ENCODE measurements around a stretch of chr20.

DNA sequence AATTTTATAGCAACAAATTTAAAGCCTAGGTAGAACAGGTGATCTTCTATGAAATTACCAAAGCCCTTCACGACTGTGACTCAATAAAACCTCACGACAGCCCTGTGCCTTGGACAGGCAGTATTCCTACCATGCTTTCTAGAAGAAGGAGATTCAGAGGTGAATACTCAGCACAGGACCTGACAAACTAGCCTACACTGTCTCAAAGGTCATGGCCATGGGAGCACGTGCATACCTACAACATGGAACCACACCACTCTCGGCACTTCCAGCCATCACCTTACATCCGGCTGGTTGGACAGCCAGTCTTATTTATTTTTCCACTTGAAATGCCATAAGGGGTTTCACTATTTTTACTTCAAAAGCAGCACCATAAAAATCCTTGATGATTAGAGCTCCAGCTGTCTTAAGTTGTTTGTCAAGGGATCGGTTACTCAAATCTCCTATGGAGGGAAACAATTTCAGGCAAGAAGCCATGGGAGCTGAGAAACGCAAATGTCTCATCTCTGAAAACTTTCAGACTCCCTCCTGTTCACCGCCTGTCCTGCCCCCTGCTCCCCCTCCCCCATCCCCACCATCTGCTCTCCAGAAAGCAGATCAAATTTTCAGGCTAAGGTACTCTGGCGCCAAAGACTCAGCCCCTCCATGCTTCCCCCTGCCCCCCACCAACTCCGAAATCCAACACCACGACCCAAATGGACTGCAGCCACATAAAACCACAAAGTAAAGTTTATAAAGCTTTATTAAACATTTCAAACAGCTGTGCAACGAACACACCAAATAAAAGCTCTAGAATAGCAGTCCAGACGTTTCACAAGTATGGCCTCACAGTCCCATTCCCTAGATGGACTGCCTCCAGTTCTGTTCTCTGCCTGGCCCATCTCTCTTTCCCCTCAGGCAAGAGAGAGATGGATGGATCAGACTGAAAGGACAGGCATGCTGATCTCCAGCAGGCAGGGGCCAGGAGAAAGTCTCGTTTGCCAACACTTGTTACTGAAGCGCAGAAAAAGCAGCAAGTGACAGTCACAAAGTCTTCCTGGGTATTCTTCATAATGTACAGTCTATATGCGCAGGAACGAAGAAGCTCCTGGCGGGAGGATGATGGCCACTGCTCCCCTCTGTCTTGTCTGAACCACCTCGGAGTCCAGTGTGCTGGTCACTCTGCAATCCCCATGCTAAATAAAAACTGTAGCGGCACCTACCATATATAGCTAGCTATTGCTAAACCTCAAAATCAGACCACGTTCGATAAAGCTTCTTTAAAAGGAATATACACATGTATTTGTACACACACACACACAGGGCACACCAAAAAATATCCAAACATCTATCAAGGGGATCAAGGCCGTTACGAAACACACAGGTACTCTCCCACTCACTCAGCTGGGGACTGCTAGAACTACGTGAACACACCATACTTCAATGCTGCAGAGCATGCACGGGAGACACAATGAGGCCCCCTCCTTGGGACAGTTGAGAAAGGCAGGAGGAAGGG is 3.8 kb upstream of the NNAT start:
- RRBS: no CpG with 5 or more reads among the region's 26 CpGs
CAGE:
- cytosol, long polyA plus RNA: no peak
- long polyA plus RNA: no peak
- nucleus, long polyA plus RNA: no peak

GRCh38 chr20:37528004-37528871 is 562 bp upstream of the BLCAP start:
- RRBS: 2% methylated on average over 17 of the region's 34 CpGs
CAGE:
- cytosol, long polyA plus RNA: no peak
- long polyA plus RNA: no peak
- nucleus, long polyA plus RNA: no peak

- RRBS: no CpG with 5 or more reads among the region's 7 CpGs
CAGE:
- cytosol, long polyA plus RNA: no peak
- long polyA plus RNA: no peak
- nucleus, long polyA plus RNA: no peak
Observed at GRCh38 chr20:37567549-37567890, 39.8 kb upstream of the BLCAP start.

DNA sequence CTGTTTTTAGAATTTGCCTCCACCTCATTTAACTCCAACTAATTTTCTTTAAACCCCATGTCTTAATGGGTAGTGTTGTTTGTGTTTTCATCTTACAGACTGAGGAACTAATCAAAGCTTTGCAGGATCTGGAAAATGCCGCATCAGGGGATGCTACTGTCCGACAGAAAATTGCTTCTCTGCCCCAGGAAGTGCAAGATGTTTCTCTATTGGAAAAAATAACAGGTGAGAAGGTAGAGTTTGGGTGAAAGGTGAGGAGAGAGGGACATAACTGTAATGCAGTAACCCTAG is 25.7 kb downstream of the RPRD1B start:
- RRBS: no CpG with 5 or more reads among the region's 2 CpGs
CAGE:
- cytosol, long polyA plus RNA: no peak
- long polyA plus RNA: no peak
- nucleus, long polyA plus RNA: no peak

- RRBS: no CpG with 5 or more reads among the region's 16 CpGs
CAGE:
- cytosol, long polyA plus RNA: no peak
- long polyA plus RNA: no peak
- nucleus, long polyA plus RNA: no peak
Observed at GRCh38 chr20:38141039-38141432, 24.0 kb downstream of the TGM2 start.

DNA sequence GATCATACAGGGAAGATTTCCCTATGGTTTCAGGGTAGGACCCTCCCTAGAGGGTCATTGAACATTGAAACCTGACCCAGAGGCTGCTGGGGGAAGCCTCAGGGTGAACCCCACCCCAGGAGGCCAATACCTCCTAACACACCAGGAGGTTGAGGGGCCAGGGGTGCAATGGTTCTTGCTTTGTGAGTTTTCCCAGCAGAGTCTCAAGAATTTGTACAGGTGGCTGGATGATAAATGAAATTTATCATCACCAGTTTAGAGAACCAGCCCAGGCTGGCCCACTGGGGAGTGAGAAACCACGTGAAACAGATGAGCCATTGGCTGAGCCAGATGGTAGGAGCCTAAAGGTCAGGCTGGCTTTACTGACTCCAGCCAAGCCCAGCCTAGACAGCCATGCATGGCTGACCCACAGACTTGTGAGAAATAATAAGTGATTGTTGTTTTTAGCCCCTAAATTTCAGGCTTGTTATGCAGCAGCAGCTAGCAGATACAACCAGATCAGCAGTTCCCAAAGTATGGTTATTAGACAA is 15.1 kb downstream of the TGM2 start:
- RRBS: no CpG with 5 or more reads among the region's 1 CpG
CAGE:
- cytosol, long polyA plus RNA: no peak
- long polyA plus RNA: no peak
- nucleus, long polyA plus RNA: no peak

DNA sequence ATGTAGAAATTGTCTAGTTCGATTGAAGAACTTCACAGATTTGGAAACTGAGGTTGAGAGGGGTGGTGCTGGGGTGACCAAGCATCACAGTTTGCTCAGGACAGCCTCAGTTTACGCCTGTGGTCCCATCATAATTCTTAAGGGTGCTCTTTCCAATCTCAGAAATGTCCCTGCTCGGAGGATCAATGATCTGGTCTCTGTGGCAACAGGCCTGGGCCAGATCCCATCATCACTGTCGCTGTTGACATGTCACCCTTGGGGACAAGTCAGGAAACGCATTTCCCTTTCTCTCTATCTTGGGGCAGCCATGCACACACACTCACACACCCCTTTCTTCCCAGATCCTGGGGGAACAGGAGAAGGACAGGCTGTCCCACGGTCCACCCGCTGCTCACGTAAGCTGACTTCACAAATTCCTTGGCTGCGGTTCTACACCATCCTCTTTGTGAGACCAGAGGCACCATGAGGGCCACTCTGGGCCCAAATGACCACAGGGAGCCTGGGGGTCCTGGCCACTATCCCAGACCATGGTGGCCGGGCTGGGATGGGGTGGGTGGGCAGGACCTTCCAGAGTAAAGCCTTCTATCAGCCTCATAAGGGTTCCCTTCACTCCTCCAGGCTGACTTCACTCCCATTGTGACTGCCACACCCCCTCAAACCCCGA is 7.0 kb downstream of the TGM2 start:
- RRBS: no CpG with 5 or more reads among the region's 11 CpGs
CAGE:
- cytosol, long polyA plus RNA: no peak
- long polyA plus RNA: no peak
- nucleus, long polyA plus RNA: no peak

- RRBS: no CpG with 5 or more reads among the region's 13 CpGs
CAGE:
- cytosol, long polyA plus RNA: no peak
- long polyA plus RNA: no peak
- nucleus, long polyA plus RNA: no peak
Observed at GRCh38 chr20:38170848-38171929, 6.1 kb upstream of the TGM2 start.

- RRBS: no CpG with 5 or more reads among the region's 12 CpGs
CAGE:
- cytosol, long polyA plus RNA: no peak
- long polyA plus RNA: no peak
- nucleus, long polyA plus RNA: no peak
Observed at GRCh38 chr20:38420787-38421444, 51.7 kb upstream of the RALGAPB start.

DNA sequence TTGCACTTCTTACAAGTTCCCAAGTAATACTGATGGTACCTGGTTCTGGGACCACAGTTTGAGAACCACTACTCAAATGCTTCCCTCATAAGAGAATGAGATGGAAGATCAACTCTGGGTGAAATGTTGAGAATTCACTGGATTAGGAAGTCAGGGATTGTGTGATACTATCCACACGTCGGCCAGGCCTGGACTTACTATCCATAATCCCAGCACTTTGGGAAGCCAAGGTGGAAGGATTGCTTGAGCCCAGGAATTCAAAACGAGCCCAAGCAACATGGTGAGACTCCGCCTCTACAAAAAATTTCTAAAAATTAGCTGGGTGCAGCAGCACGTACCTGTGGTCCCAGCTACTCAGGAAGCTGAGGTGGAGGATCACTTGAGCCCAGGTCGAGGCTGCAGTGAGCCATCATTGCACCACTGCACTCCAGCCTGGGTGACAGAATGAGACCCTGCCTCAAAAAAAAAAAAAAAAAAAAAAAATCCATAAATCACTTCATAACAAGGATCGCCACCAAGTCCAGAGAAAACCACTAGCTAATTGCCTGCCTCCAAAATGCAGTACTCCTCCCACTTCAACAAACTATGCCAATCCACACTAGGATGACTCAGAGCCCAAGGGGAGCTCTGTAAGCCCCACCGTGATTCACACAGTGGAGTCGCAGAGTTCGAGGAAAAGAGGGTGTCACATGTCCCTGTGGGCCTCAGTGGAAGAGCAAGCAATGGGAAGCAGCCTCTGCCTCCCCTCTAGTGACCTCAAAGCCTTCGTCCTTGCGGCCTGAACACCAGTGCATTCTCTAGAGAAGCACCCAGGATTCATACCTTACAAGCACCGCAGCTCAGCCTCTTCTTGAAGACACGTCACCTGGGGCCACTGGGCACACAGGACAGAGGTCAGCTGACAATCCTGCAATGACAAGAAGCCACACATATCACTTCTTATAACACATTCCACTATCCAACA is 46.8 kb upstream of the RALGAPB start:
- RRBS: no CpG with 5 or more reads among the region's 14 CpGs
CAGE:
- cytosol, long polyA plus RNA: no peak
- long polyA plus RNA: no peak
- nucleus, long polyA plus RNA: no peak

- RRBS: no CpG with 5 or more reads among the region's 27 CpGs
CAGE:
- cytosol, long polyA plus RNA: no peak
- long polyA plus RNA: no peak
- nucleus, long polyA plus RNA: no peak
Observed at GRCh38 chr20:38433724-38434703, 38.6 kb upstream of the RALGAPB start.

GRCh38 chr20:38471822-38472328 is 768 bp upstream of the RALGAPB start:
- RRBS: no CpG with 5 or more reads among the region's 6 CpGs
CAGE:
- cytosol, long polyA plus RNA: no peak
- long polyA plus RNA: no peak
- nucleus, long polyA plus RNA: no peak

DNA sequence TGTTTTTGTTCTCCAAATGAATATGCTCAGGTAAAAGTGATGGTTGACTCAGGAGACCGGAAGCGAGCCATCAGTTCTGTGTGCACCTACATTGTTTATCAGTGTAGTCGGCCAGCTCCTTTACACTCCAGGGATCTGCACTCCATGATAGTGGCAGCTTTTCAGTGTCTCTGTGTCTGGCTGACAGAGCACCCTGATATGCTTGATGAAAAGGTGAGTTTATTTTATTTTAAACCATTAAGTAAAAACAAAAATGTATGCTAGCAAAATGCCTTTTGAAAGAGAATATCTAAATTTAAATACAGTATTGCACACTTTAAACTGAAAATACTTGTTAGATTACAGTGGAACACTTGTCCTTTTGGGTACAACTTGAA is 41.3 kb upstream of the ADIG start:
- RRBS: no CpG with 5 or more reads among the region's 3 CpGs
CAGE:
- cytosol, long polyA plus RNA: no peak
- long polyA plus RNA: no peak
- nucleus, long polyA plus RNA: no peak

DNA sequence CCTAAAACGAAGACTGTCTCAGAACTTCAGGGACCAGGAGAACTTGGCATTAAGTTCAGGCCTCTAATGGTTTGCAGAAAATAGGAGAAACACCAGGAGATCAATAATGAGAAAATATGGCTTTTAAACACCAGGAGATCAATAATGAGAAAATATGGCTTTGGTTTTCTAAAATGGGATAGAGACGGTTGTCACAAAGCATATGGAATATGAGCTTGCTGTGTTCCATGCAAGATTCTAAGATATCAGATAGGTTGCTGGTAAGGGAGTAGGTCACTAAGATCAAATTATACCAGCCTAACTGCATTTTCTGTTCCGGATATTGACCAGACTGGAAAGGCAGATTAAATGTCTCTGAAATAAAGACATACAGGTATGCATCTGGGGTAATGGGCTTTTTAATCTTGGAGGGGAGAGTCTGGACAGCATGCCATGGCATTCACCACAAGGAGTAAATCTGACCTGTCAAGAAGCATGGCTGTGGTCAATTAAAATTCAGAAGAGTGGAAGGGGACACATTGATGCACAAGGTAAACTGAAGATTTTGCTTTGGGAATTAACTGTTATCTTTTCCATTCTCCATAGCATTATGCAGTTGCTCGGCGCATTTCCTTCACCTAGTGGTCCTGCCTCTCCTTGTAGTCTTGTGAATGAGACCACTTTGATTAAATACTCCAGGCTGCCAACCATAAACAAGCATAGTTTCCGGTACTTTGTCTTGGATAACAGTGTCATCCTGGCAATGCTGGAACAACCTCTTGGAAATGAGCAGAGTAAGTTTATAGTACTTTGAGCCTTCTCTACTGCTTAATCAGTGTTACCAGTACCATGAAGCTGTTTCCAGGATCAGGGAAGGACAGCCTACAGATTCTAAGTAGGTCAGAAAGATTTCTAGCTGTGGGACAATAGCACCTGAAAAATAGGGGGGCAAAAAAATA is 35.1 kb upstream of the ADIG start:
- RRBS: no CpG with 5 or more reads among the region's 6 CpGs
CAGE:
- cytosol, long polyA plus RNA: no peak
- long polyA plus RNA: no peak
- nucleus, long polyA plus RNA: no peak

DNA sequence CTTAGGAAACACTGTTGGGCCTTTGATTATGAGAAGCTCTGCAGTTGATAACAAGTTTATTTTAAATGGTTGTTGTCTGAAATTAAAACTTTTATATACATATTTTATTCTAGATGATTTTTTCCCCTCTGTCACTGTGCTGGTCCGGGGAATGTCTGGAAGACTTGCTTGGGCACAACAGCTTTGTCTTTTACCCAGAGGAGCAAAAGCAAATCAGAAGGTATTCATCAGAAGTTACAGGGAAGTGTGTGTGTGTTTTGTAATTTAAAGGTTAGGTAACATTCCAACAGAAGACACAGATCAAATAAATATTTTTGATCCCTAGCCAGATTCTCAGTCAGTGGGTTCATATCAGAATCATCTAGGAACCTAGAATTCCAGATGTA is 32.4 kb upstream of the ADIG start:
- RRBS: no CpG with 5 or more reads among the region's 1 CpG
CAGE:
- cytosol, long polyA plus RNA: no peak
- long polyA plus RNA: no peak
- nucleus, long polyA plus RNA: no peak

- RRBS: no CpG with 5 or more reads among the region's 25 CpGs
CAGE:
- cytosol, long polyA plus RNA: no peak
- long polyA plus RNA: no peak
- nucleus, long polyA plus RNA: no peak
Observed at GRCh38 chr20:38601515-38602013, 20.6 kb downstream of the ADIG start.

DNA sequence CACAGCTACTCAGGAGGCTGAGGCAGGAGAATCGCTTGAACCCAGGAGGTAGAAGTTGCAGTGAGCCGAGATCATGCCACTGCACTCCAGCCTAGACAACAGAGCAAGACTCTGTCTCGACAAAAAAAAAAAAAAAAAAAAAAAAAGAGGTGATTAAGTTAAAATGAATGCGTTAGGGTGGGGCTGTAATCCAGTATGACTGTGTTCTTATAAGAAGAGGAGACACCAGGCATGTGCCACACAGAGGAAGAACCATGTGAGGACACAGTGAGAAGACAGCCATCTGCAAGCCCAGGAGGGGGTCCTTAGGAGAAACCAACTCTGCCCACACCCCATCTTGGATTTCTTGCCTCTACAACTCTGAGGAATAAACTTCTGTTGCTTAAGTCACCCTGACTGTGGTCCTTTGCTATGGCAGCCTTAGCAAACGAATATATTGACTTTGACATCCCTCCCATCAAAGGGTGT is 16.0 kb upstream of the PPP1R16B start:
- RRBS: no CpG with 5 or more reads among the region's 5 CpGs
CAGE:
- cytosol, long polyA plus RNA: no peak
- long polyA plus RNA: no peak
- nucleus, long polyA plus RNA: no peak

- RRBS: no CpG with 5 or more reads among the region's 5 CpGs
CAGE:
- cytosol, long polyA plus RNA: no peak
- long polyA plus RNA: no peak
- nucleus, long polyA plus RNA: no peak
Observed at GRCh38 chr20:38811563-38812136, 6.2 kb downstream of the PPP1R16B start.

DNA sequence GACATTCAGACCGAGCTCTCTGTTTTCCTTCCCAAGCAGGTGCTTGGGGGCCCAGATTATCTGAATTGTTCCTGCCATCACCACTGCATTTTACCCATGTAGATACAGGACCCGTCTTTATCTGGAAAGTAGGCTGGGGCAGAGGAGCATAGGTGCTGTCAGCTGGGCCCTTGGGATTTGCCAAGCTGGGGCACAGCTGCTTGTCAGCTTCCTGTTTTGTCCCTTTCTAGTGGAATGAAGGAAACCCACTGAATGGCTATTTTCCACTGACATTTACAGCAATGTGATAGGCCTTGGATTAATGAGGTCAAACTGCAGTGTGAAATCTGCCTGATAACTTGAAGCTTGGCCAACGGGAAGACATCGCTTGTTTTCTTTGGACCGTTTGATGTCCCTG is 6.6 kb downstream of the PPP1R16B start:
- RRBS: no CpG with 5 or more reads among the region's 5 CpGs
CAGE:
- cytosol, long polyA plus RNA: no peak
- long polyA plus RNA: no peak
- nucleus, long polyA plus RNA: no peak

DNA sequence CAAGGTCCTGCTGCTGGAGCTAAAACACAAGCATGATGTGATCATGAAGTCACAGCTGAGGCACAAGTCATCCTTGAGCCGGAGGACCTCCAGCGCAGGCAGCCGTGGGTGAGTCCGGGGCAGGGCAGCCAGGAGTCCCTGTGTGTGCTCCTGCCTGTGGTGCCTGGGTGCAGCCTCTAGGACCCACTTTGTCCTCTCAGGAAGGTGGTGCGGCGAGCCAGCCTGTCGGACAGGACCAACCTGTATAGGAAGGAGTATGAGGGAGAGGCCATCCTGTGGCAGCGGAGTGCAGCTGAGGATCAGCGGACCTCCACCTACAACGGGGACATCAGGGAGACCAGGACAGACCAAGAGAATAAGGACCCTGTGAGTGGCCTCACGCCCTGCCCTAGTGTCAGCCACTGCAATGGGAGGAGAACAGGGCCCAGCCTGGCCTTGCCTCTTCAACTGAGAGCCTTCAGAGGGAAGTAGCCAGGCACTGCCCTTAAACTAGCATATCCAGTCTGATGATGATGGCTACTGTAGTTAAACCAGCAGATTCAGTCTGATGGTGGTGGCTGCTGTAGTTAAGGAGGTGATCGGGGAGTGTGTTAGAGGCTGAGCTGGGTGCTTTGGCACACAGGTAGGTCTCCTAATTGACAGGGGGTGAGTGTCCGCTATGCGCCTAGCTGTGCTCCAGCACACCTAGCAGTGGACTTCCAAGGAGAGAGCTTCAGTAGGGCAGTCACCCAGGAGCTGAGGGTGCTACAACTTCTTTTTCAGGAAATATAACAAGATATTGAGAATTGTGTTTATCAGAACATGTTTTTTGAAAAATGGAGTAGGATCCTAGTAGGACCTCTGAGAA is 18.2 kb upstream of the FAM83D start:
- RRBS: no CpG with 5 or more reads among the region's 14 CpGs
CAGE:
- cytosol, long polyA plus RNA: no peak
- long polyA plus RNA: no peak
- nucleus, long polyA plus RNA: no peak

All from SK-N-SH (cell line).